Left cardiac atrium (tissue), 1 donor: ENCODE results near the genes PREX1, STAU1 and ZNFX1.

GRCh38 chr20:48827762-48828875 lies at the start of gene PREX1:
Gene PREX1, minus strand, starts transcription at chr20:48827999.
- PRO-cap = bidirectional peak, plus-strand start at chr20:48828189, minus-strand start at chr20:48827948; bidirectional peak, plus-strand start at chr20:48828403, minus-strand start at chr20:48828293; bidirectional peak, plus-strand start at chr20:48828603, minus-strand start at chr20:48828551

GRCh38 chr20:48832106-48832698 lies 4.4 kb upstream of the PREX1 start:
- PRO-cap = no peak

GRCh38 chr20:48956616-48957604 lies 35.4 kb downstream of the ARFGEF2 start:
- PRO-cap = no peak

GRCh38 chr20:48957636-48958206 lies 36.2 kb downstream of the ARFGEF2 start:
- PRO-cap = no peak

DNA sequence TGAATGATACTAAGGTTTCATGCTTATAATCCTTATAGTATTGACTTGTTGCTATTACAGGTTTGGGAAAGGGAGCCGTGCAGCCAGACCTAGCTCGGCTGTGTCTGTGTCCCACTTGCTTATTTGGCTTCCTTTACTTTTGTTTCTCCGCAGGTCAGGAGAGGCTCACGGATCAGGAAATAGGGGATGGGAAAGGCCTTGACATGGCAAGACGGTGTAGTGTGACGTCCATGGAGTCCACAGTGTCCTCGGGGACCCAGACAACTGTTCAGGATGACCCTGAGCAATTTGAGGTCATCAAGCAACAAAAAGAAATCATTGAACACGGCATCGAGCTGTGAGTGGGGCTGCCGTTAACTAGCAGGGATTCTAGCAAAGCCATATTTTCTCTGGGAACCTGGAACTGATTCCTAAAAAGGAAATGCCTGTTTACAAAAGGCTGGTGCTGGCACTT lies 54.4 kb downstream of the ARFGEF2 start:
- PRO-cap = no peak

DNA sequence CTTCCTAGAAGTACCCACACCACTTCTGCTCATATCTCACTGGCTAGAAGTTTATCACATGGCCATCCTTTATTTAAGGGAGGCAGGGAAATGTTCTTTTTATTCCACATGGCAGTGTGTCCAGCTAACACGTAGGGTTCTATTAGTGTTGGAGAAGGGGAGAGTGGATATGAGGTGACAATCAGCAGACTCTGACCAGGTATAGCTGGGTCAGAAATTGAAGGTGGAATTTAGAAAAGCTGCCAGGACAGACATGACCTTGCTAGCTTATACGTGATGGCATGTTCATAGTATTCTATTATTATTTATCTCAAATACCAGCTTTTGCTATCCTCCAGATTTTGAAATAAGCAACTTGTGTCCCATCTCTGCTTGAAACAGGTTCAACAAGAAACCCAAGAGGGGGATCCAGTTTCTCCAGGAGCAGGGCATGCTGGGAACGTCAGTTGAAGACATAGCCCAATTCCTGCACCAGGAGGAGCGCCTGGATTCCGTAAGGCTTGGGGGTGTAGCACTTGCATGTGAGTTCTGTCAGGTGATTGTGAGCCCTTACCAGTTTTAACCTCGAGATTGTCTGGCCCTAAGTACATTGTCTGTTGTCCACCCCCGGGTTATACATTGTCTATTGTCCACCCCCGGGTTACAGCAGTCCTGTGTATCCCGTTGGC lies 61.6 kb upstream of the CSE1L start:
- PRO-cap = no peak

- PRO-cap = unidirectional peak, minus-strand start at chr20:49188155; bidirectional peak, plus-strand start at chr20:49188582, minus-strand start at chr20:49188367
These were observed at the start of gene STAU1 for GRCh38 chr20:49187768-49188490. Gene STAU1, minus strand, starts transcription at chr20:49188334.

DNA sequence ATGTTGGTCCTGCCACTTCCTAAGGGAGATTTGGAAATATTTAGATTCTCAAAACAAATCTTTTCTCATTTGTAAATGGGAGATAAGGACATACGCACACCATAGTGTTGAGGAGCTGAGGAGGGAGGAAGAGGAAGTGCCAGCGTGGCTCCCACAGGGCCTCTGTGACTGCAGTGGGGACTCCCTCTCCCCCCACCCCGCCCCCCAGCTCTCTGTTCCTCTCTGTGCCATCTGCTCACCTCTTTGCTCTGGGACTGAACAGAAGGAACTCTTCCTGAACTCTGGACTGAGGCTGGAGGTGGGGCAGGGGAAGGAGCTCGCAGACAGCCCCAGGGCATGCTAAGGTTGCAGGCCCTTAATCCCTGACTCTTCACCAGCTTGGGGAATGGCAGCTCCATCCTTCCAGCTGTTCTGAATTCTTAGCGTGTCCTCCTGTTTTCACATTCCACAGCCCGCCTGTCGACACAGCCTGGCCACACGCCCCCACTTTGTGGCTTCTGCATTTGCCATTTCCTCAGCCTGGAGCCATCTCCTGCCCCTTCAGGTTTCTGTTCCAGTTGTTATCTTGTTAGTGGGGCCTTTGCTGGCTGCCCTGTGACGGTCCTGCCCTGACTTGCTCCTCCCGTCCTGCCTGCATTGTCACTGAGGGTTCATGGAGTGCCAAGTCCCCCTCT lies 11.5 kb downstream of the DDX27 start:
- PRO-cap = no peak

- PRO-cap = no peak
These were observed 22.1 kb downstream of the ZNFX1 start for GRCh38 chr20:49255802-49256039.

GRCh38 chr20:49277837-49278535 lies at the start of gene ZNFX1:
Gene ZNFX1, minus strand, starts transcription at chr20:49278057.
- PRO-cap = bidirectional peak, plus-strand start at chr20:49278214, minus-strand start at chr20:49278040; bidirectional peak, plus-strand start at chr20:49278642, minus-strand start at chr20:49278428

DNA sequence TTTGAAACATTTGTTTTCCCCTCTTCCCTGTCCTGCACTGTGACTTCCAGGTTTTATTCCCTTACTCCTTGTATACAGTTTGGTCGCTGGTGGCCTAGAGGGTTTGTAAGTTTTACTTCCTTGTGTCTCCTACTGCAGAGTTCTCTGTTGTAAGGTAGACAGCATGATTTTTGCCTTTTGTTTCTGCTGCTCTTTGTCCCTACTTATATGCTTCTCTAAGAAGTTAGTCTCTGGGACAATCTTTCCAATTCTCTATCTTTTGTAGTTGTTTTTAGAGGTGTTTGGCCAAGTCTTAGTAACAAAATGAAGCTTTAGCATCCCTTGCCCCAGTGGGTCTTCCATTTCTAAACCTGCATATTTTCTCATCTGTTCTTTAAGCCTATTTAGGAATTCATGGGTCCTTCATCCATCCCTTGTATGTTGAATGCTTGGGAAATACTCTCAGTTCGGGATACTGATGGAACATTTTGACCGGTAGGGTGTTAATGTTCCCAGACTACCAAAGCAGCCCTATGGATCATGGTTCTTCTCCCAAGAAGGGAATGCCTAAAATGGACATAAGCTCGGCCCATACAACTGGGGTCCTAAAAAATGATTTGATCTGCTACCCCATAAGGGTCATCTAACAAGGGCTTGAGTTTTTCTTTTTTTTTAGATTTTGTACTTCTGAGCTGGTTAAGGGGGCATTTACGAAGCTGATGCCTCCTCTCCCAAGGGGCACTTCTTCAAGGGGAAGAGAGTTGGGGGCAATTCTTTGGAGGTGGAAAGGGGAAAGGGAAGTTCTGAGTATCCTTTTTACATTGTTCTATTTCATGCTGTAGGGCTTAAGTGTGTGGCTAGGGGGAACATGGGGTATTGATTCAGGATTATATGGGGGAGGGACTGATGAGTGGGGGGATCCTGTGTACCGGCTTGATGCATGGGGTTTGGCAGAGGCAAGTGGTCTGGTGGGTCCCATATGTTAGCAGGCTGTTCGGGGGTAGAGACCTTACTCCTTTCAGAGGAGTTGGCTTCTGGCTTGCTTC lies 7.8 kb upstream of the ZNFX1 start:
- PRO-cap = no peak

DNA sequence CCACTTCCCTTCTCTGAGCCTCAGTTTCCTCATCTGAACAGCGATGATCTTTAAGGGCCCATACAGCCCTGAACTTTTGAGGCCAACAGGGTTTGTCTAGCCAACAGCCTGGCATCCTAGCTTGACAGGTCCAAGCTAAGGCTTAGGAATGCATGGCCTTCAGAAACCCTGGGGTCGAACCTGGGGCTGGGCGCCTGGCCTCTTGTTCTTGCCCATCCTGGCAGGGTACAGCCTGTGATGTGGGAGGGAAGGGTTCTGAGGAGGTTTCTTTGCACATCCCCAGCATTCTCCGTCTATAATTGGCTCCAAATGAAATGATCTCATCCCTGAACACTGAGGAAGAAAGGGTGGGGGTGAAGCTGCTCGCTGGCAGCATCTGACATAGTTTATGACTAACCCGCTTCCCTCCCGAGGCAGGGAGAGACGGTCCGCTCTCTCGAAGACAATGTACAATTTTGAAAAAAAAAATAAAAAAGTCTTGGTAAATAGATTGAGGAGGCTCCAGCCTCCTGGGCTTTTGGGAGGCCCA lies 67.1 kb upstream of the ZNFX1 start:
- PRO-cap = no peak

- PRO-cap = no peak
These were observed 82.5 kb upstream of the ZNFX1 start for GRCh38 chr20:49360399-49360628.

- PRO-cap = no peak
These were observed 661 bp downstream of the PTGIS start for GRCh38 chr20:49567157-49567794.

DNA sequence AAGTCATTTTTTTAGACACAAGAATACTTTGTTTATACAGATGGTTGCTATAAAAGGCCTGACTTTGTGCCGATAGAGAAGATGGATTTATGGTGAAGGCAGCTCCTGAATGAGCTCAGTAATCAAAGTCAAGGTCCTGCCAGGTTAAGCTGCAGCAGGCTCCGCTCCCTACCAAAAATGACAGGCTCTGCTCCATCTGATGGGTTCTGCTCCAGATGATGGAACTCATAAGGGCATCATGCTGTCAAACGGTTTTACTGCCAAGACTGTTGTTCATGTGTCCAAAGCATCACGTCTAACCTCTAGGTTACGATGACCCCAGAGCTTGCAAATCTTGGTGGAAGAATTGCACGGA lies 19.1 kb upstream of the PTGIS start:
- PRO-cap = no peak

GRCh38 chr20:49591054-49591601 lies 23.2 kb upstream of the PTGIS start:
- PRO-cap = no peak

DNA sequence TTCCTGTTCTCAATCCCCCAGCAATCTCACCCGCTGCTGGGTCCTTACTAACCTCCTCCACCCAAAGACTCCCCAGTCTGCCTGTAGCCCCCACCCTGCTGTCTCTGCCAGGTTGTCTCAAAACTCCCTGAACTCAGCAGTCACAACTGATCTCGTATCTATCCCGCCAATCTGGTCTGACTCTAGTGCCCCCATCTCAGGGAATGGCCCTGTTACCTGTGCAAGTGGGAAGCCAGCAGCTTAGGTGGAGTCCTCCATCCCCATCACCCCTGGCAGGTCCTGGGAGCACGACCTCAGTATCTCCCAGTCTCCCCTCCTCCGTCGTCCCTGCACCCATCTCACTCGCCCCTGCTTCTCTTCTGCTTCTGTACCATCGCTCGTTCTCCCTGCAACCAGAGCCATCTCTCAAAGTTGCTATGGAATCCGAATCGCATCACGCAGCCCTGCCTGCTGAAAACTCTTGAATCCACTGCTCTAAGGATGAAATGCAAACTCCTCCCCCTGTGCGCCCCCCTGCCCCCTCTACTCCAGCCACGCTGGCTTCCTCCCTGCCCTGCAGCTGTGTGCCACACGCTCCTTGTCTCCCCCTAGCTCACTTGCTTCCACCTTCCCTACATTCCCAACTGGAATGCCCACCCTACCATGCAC lies 63.9 kb upstream of the PTGIS start:
- PRO-cap = no peak

- PRO-cap = no peak
These were observed 68.2 kb upstream of the PTGIS start for GRCh38 chr20:49635857-49636890.

DNA sequence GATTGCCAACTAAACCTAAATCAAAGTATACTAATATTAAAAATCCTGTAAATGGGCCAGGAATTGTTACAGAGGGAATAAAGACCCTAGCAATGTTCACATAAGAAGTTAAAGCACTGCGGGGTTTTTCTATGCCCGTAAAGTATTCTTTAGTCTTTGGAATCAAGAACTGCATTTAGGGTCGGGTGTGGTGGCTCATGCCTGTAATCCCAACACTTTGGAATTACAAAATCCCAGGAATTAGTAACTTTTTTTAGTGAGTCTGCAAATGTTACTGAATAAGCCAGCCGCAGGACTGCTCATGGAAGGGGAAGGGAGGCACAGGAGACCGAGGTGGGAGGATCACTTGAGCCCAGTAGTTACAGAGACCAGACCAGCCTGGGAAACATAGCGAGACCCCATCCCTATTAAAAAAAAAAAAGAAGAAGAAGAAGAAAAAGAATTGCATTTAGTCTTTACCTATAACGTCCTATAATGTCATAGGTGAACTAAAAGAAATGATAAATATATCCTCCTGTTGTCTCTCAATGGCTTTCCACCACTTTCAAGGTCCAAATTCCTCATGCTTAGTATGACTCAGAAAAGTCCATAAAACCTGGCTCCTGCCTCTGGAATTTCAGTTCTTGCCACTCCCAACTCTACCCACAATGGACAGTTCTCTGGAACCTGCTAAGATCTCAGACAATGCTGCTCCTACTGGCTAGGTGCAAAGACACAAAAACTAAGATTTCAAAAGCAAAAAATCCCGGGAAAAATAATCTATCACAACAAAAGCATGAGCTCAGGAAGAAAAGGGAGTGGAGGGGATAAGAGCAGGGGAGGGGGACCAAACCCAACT lies 39.2 kb downstream of the B4GALT5 start:
- PRO-cap = no peak

DNA sequence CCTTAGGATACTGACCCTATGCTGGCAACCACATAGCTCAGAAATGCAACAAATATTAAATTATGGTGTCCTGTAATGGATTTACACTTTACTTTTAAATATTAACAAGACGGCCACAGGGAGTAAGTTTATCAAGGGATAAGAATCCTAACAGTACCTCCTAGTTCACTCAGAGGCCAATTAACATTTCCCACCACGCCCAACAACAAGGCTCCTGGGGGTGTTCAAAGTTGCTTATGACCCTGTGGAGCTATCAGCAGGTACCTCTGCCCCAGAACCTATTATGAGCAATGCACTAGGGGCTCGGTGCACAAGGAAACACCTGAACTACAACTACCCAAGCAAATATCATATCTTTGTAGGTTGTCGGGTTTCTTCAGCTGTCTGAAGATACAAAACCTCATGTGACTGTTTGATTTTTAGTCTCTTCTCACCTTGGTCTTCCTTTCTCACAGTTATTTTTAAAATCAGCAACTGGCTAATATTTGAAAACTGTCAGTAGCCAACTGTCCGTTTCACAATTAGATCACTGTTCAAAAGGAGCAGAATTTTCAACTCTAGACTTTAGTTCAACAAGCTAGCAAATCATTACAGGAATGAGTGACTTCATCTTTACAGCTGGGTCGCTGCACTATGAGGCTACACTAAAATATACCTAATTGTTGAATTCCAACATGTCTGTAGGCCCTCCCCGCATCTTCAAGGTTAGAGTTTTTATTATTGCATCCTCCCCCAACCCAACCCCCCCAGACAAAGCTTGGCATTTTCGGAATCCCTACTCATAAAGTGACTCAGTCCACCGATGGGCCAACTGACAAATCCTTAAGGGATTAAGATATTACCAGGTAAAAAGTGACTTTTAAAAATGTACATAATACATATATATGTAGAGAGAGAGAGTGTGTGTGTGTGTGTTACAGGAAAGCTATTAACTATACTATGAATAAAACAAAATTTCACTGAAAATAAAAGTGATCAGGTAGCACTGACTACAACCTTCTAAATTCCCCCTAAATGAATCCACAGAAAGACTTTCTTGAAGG lies 38.1 kb downstream of the B4GALT5 start:
- PRO-cap = no peak